Mammary microvascular endothelial cell (primary cell): ENCODE results near the genes SH3PXD2A, SLK, ITPRIP and XPNPEP1.

DNA sequence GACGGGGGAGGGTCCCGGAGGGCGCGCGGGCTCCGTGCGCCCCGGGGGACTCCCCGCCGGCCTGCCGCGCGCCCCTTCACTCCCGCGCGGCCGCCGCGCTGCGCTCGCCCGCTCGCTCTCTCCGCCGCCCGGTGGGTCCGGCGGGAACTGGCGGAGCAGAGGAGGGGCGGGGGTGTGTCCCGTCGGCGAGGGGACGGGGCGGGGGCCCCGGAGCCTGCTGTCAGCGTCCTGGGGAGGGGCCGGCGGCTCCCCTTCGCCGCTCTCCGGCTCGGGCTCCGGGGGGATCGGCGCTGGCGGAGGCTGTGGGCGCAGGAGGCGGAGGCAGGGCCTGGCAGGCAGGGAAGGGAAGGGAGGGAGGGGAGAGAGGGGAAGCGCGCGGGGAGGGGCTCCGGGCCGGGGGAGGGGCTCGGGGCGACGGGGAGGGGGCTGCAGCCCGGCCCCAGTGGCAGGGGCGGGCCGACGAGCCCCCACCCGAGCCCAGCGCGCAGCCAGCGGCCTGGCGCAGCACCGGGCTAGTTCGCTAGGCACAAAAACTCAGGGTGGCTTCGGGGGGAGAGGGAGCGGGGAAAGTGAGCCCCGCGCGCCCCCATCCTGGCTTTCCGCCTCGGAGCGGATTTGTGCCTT, at the start of gene SH3PXD2A:
Gene SH3PXD2A, minus strand, starts transcription at position 149 of the 624 bp plus-strand sequence.
- RAMPAGE, long total RNA, result no peak

DNA sequence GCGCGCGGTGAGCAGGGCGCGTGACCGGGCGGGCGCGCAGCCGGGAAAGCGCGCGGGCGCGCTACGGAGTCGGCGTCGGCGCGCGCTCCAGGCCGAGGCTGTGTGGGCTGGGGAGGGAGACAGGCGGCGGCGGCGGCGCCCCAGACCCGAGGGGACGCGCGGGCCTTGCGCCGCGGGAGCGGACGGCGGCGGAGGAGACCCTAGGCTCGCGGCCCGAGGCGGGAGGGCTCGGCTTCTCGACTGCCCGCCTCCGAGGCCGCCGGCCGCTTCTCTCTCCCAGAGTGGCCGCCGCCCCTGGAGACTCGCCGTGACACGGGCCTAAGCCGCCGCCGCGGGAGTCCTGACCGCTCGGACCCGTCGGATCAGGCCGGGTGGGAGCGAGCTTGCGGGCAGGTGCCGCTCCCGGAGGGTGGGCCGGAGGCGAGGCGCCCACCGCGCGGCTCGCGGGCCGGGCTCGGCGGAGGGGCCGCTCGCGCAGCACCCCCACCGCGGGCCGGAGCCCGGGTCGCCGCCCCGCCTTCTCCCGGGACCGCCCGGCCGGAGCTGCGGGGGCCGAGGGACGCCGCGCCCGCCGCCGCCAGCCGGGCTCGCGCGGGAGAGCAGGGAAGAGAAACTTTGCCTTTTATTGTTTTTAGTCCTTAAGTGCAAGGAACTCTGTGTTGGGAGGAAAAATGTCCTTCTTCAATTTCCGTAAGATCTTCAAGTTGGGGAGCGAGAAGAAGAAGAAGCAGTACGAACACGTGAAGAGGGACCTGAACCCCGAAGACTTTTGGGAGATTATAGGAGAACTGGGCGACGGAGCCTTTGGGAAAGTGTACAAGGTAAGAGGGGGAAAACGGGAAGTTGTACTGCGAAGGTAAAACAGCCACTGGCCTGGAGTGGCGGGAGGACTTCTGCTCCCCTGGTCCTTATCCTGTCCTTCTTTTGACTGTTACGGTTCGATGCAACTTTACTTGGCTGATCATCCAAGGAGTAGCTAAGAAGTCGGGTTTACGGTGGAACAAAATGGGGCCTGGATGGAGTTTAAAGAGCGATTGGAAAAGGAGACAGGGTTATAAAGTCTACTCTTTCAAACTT, at the start of gene SLK:
Gene SLK, plus strand, starts transcription at position 66 of the 1,077 bp plus-strand sequence.
- RAMPAGE, long total RNA, result no peak

DNA sequence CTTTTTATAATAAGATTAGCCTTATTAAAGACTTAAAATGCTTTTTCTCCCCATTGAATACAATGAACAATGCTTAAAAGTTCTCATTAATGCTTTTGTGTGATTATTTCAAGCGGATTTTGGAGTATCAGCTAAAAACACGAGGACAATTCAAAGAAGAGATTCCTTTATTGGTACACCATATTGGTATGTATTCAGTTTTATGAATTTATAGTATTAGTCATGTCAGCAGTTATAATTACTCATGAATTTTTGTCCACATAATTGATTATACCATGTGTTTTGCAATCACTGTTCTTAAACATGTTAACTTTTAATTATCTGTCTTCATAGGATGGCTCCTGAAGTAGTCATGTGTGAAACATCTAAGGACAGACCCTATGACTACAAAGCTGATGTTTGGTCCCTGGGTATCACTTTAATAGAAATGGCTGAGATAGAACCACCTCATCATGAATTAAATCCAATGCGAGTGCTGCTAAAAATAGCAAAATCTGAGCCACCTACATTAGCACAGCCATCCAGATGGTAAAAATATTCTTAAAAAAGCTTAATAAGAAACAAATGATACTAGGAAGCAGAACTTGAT, 31.9 kb downstream of the SLK start:
- RAMPAGE, long total RNA, result no peak

DNA sequence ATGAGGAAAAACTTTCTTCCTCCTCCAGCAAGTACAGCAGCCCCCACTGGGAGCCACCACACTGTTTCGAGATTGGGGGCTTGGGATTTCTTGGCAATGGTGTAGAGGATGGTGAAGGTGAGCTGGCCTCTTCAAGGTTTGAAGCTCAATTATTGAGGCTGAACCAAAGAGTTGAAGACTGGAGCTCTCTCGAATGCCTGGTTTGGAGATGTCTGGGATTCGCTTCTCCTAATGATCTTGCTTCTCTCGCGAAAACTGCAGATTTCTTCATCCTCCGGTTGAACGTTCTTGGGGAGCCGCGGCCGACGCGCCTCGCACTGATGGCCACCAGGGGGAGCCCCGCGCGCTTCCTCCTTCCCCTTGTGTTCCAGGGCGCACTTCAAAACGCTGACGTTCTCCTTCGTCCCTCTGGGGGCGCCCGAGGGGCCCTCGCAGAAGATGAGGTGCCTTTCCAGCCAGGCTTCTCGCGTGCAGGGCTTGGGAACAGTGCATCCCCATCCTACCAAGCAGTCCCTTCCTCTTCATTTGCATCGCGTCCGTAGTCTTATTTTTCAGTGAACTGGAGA, 22.3 kb downstream of the GSTO2 start:
- RAMPAGE, long total RNA, result no peak

GRCh38 chr10:104307299-104308152, 30.7 kb downstream of the ITPRIP start:
- RAMPAGE, long total RNA, result no peak

GRCh38 chr10:104315243-104316629, 22.5 kb downstream of the ITPRIP start:
- RAMPAGE, long total RNA, result no peak

DNA sequence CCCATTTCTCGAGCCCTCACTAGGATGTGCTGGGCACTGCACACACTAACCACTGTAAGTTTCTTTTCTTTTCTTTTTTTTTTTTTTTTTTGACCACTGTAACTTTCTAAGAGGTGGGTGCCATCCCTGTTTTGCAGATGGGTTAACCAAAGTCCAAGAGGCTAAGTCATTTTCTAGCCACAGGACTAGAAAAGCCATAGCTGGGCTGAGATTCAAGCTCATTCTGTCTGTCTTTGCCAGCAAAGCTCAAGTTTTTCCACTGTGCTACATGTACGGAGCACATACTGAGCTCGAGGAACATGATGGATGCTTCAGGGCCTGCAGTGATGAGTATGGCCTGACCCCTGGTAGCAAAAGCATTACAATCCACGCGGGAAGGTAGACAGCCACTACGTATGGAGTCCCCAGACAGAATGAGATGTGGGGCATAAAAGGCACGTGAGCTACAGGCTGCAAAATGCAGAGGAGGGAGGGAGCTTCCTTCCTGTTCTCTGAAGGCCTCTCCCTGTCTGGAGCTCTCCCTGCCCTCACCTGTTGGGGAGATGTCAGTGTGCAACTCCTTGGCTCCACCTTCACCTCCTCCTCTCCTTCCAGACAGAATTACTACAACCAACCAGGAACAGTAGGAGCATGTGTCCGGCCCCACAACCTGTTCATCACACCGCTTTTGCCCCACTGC, 16.5 kb downstream of the ITPRIP start:
- RAMPAGE, long total RNA, result no peak

- RAMPAGE, long total RNA, result no peak
Measured at GRCh38 chr10:104327114-104327863, 11.0 kb downstream of the ITPRIP start.

- RAMPAGE, long total RNA, result no peak
Measured at GRCh38 chr10:104338270-104338914, at the start of gene ITPRIP. ITPRIP (minus strand) TSS chr10:104338465.

DNA sequence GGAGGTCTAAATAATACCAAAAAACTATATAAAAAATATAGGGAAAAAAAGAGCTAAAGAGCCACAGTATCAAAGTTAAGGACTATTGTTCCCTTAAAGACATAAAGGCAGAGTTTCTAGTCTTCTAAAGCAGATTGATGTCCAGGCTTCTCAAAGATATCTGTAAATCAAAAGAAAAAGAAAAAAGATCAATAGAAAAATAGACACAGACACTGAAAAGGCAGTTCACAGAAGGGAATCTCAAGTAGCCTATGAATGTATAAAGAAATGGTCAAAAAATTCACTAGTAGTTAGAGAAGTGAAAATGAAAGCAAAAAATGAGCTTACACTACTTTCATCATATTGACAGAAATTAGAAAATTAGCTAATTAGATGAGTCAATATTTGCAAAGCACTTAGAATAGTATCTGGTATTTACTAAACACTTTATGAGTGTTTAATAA, 1.8 kb upstream of the CFAP58 start:
- RAMPAGE, long total RNA, result no peak

DNA sequence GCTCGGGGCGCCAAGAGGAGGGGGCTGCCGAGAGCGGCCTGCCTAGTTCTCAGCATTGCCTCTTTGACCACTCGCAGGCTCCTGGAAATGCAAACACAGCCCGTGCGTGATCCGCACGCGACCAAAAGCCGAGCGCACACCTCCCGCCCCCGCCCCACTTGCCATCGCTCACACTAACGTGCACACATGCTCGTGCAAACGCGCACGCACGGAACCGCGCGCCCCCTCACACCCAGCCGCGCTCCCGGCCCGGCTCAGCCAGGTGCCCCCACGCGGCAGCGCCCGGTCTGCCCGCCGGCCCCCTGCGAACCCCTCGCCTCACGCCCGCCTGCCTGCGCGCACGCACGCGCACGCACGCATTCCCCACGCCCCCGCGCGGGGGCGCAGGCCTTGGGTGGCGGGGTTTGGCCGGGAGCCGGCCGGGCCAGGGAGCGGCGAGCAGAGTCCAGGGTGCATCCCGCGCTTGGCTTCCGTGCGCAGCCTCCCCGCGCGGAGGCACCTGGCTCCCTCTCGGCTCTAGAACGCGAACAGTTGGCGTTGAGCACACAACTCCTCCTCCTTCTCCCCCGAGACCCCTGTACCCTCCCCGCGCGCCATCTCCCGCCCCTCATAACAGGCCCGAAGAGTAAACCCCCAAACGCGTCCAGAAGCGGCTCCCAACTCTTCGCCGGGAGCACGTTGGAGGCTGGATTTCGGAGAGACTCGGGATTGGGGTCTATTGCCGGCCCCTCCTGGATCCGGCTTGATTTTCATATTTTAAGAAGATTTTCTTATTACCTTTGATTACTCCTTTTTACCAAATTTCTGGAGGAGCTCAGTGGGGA, 672 bp upstream of the SORCS3 start:
- RAMPAGE, long total RNA, result no peak

DNA sequence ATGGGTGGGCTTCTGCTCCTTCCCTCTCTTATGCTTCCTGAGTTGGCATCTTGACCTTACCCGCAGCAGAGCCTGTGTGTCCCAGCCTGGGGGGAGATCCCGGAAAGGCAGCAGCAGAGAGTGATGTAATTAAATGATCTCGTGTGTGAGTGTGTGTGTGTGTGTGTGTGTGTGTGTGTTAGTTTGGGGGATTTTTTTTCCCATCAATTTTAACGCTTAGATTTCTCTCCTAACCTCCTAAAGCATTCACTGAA, 565 bp upstream of the SORCS1 start:
- RAMPAGE, long total RNA, result no peak

GRCh38 chr10:108242910-108243291, 1078.4 kb upstream of the SORCS1 start:
- RAMPAGE, long total RNA, result no peak

GRCh38 chr10:108911610-108912614, 1011.4 kb downstream of the XPNPEP1 start:
- RAMPAGE, long total RNA, result no peak

GRCh38 chr10:109899497-109899961, 23.8 kb downstream of the XPNPEP1 start:
- RAMPAGE, long total RNA, result no peak

GRCh38 chr10:109922721-109923950, at the start of gene XPNPEP1:
XPNPEP1 (minus strand) TSS chr10:109923511.
- RAMPAGE, long total RNA, result start-site peak on the minus strand at chr10:109923438-109923515, 473 and 134 reads in 2 replicates

GRCh38 chr10:109935037-109935748, 11.9 kb upstream of the XPNPEP1 start:
- RAMPAGE, long total RNA, result no peak

DNA sequence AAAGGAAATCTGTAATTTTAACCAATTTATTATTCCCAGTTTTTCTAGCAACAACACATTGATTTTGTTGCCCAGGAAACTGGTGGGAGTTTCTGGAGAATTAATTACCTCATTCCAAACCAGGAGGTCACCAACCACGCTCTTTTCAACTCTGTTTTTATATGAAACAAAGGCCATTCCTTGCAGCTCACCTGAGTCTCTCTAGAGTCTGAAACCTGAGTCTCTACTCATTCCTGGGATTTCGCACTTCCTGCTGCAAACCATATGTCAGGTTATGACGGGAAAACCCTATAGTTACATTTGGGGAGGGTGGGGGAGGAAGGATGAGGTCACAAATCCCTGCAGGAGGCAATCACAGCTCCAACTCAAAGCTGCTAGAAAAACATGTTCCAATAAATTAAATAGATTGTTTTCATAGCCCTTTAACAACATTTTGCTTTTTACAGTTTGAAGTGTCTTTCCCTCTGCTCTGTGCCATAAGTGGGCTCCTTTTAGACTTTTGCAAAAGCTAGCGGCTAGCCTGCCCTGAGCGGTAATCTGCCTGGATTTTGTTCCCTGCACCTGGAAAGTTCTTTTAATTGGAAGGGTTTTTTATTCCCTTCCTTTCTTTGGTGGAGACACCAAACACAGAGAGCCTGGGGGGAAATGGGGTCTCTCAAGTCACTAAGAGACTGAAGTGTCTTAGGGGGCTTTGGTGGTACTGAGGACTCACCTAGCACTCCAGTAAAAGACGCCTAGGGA, 38.3 kb upstream of the XPNPEP1 start:
- RAMPAGE, long total RNA, result no peak

DNA sequence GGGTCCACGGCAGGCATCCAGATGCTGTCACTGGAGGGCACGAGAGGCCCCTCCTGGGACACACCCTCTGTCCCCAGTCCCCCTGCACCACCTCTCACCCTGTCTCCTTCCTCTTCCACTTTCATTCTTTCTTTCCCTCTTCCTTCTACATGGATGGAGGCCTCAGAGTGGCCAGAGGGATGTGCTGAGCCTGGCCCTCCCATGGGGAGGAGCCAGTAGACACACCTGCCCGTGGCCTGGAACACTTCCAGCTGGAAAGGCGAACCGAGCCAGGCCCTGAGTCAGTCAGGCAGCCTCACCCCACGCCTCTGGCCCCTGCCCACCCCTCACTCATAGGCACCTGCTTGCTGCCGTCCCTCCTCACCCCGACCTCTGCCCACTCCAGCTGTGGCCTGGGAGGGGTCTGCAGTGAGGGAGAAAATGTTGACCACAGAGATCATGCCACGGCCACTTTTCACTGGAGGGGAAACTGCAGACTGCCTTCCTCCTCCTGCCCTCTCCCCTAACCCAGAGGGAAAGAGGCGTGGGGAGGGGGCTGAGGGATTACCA, 55.9 kb upstream of the MXI1 start:
- RAMPAGE, long total RNA, result no peak

DNA sequence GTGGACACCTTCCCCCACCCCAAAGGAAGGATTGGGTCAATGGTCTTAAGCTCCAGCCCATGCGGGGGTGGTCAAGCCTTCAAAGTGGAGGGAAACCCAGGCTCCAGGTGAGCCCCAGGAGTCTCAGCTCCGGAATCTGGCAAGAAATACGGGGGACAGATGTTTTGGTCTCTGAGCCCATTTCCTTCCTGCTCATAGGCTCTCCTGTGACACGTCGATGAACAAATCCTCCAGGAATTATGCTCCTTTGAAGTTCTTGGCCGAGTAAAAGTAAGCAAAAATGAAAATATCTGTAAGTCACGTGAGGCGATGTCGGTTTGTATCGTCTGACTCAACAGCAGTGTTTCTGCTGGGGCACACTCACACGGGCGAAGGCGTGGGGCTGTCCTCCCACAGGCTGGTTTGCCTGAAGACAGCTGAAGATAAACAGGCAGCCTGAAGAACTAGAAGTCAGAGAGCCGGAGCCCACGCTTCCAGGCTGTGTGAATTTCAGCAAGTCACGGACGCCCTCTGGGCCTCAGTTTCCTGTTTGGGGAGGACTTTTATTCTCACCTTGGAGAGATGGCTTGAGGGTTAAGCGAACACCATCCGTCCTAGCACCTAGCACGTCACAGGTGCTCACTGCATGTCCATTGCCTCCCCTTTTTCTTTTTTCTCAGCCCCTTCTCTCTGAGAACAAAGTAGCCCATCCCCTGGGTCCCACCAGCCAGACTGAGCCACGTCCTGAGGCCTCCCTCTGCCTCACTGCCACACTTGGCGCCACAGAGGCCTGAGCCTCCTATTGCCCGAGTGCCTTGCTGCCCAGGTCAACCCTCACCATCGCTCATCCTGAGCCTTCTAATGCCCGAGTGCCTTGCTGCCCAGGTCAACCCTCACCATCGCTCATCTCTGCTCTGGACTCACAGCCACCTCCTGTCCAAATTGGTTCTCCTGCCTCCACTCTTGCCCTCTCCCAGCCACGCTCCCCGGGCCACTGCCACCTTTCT, 52.8 kb upstream of the SMNDC1 start:
- RAMPAGE, long total RNA, result no peak